ENCODE measurements around the gene GPR158.

GRCh38 chr10:22572617-22573699 is 141.4 kb downstream of the PIP4K2A start:
- RRBS = no CpG with 5 or more reads among the region's 6 CpGs

DNA sequence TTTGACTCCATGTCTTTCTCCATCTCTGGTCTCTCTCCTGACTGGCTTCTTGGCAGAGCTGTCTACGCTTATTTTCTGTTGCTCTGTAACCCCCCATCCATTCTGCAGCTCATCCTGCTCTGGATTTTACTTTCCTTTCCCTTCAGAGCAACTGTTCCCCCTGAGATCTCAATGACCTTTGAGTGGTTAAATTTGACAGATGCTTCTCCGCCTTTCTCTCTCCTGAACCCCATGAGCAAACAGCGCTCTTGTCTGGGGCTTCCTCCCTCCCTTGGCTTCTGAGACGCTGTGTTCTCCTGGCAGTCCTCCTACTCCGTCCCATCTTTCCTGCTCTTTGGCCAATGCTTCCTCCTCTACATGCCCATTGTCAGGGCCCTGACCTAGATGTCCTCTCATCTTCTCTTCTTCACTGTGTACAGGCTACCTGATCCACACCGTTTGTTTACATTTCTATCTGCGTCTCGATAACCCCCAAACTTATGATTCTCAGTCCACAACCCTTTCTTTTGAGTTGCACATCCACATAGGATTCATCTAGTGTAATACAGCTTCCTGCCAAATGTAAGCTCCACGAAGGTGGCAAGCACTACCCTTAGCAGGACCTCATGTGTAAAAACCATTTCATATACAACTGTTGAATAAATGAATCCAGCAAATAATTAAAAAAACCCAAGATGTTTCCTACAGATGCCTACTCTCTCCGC is 136.0 kb downstream of the PIP4K2A start:
- RRBS = no CpG with 5 or more reads among the region's 10 CpGs

DNA sequence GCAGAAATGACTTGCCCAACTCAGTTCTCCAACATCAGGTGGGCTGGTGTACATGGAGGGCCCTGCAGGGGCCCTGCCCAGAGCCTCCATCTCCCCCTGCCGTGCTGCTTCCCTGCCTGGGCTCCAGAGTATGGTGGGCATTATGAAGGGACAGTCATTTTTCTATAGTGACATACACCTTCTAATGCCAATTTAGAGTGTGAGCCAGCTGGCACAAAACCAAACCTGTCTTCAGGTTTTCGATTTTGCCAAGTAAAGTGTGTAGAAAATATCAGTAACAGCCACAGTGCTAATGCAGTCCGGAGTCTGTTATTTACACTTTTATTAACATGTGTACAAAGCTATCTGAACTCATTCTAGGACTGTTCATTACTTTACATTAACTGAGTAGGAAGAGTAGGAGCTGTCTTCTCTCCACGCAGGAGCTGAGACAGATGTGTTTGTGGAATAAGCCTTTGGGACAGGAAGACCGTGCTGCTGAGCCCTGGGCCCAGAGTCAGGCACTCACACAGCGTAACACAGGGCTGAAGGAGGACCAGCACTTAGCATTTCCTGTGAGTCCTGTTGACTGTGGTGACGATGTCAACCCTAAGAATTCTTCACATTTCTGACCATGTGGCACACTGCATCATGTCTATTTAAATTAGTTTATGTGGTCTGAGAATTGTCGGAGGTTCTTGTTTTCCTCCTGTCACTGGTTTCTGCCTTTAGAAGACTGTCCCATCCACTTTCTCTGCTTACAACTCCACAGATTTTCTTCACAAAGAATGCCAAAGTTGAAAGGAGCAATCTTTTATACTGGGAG is 117.4 kb downstream of the PIP4K2A start:
- RRBS = no CpG with 5 or more reads among the region's 8 CpGs

- RRBS = no CpG with 5 or more reads among the region's 8 CpGs
These were observed 5.7 kb downstream of the PIP4K2A start for GRCh38 chr10:22708196-22709468.

GRCh38 chr10:22715274-22715620 is 869 bp upstream of the PIP4K2A start:
- RRBS = no CpG with 5 or more reads among the region's 6 CpGs

DNA sequence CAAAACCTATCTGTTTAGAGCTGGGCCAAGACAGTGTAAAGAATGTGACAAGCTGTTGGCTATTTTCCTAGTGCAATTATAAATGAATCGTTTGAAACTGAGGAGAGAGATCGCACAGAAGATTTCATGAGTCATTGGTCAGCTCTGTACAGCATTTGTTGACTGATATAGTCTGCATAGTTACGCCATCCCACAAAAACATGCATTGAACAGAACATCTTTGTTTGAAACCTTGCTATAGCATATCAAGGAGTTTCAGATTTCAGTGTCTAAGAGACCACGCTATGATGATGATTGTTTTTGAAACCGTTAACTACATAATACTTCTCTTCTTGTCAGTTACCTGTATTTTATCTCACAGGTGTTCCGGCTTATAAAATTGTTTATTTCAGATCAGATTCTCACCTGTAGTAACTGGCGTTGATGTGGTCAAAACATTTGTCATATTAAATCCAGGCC is 1.3 kb upstream of the C10orf67 start:
- RRBS = no CpG with 5 or more reads among the region's 7 CpGs

GRCh38 chr10:23432118-23433154 is 6.4 kb upstream of the OTUD1 start:
- RRBS = no CpG with 5 or more reads among the region's 8 CpGs

DNA sequence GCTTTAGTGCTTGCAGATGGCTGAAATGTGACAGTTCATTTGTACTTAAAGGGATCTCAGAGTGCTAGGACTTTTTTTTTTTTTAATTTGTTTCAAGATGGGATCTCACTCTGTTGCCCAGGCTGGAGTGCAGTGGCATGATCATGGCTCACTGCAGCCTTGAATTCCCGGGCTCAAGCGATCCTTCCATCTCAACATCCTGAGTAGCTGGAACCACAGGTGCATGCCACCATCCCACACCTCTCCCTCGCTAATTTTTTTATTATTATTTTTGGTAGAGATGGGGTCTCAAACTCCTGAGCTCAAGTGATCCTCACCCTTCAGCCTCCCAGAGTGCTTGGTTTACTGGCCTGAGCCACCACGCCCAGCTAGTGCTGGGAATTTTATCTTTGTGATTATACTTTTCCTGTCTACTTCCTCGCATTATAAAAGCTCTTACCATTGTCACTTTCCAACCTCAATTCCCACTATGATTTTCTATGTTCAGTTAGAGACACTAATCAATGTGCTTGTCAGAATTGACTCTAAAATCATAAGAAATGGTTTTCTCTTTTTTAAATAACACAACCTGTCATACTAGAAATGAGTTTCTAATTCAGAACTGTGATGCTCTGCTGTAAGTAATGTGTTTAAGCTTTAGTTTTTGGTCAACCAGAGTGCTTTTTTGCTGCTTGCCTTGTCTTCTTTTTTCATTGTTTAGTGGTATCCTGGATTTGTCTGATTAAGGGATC is 7.9 kb downstream of the OTUD1 start:
- RRBS = no CpG with 5 or more reads among the region's 5 CpGs

- RRBS = no CpG with 5 or more reads among the region's 2 CpGs
These were observed 11.0 kb downstream of the OTUD1 start for GRCh38 chr10:23449863-23450257.

DNA sequence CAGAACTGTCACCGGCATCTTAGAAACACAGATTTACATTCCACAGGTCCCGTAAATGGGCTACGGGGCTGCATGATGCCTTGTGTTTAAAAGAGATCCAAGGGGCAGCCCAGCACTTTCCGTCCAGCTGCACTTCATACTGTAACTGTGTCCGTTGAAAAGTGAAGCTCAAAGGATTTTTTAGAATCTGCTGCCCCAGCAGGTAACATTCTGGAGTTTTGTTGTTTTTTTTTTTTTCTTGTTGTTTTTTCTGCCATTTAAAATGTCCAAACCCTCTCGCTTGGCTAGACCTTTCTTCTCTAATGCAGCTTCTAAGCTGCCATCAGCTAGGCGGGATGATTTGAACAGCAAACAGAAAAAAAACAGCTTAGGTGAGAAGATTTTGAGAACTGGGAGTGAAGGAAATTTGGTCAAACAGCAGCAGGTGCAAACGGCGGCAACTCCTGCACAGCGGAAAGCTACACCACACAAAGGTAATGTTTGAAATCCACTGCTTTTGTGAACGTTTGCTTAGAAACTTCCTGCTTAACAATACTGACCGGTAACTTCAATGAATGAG is 166.8 kb upstream of the KIAA1217 start:
- RRBS = no CpG with 5 or more reads among the region's 12 CpGs

DNA sequence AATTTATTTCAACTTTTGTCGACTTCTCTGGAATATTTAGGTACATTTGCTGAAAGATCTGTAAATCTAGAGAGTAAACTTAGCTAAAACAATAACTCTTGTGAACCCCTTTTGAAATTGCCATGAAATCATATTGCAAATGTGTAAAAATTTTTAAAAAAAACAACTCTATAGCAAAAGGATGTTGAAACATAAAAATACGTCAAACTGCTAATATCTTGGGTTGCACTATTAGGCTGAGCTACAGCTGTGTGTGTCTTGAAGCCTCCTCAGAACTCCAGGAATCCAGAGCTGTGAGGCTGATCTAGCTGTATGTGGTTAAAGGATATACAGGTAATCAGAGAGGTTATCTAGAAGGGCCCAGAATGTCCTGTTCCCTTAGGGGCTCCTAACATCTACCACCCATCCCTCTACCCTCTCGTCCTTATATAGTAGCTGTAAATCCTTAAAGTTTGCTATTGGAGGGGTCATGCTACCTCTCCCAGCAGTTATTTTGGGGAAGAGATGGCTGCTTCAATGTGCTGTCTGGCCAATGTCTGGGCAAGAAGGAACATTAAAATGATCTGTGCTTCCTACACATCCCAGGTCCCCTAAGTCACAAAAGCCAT is 89.5 kb upstream of the KIAA1217 start:
- RRBS = no CpG with 5 or more reads among the region's 3 CpGs

- RRBS = no CpG with 5 or more reads among the region's 5 CpGs
These were observed 50.5 kb downstream of the KIAA1217 start for GRCh38 chr10:24259401-24259924.

DNA sequence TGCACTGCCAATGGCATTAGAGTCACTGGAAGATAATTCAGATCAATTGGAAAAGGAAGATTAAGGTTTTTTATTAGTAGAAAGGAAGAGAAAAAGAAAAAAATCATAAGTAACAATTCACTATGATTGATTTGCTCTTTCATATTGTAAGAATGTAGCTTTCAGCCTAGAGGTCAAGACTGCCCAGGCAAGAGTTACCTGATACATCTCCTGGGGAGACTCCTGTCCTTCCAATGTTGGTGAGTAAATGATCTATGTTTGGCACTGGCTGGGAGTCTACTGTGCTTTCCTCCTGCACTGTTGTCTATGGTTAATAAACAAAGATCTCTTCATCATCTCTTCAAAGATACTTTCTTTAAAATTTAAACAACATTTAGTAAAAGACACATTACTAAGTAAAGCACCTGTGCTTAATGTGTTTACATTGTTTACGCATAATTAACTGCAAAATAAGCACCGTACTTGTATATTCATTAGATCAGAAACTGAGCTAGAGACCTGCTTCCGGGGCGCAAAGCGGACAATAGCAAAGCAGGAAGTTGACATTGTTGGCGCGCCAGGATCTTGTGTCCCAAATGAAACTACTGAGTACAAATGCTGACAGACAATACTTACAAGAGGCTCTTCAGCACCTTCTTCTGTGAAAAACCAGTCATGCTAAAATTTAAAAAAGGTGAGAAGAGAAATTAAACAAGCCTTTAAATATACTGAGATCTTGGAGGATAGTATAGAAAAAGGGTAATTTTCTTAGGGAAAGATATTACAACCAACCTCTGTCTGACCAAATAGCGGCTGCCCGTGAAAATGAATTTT is 132.5 kb downstream of the ARHGAP21 start:
- RRBS = no CpG with 5 or more reads among the region's 9 CpGs

GRCh38 chr10:24621743-24622422 is 101.8 kb downstream of the ARHGAP21 start:
- RRBS = no CpG with 5 or more reads among the region's 3 CpGs

DNA sequence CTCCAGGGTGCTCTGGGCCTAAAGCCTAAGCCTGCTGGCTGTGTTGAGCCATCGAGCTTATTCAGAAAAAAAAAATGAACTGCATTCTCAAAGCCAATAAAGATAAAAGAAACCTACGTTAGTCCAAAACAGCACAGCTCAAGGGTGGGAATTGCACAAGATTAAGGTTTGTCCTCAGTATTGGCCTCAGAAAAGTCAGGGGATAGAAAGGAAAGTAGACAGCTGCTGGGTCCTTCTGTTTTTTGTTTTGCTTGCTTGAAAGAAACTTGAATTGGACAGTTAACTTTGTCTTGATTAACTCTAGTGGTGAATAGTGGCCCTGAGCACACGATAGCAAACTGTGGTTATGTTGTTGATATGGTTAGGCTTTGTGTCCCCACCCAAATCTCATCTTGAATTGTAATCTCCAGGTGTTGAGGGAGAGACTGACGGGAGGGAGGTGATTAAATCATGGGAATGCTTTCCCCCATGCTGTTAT is 22.7 kb upstream of the PRTFDC1 start:
- RRBS = no CpG with 5 or more reads among the region's 4 CpGs

DNA sequence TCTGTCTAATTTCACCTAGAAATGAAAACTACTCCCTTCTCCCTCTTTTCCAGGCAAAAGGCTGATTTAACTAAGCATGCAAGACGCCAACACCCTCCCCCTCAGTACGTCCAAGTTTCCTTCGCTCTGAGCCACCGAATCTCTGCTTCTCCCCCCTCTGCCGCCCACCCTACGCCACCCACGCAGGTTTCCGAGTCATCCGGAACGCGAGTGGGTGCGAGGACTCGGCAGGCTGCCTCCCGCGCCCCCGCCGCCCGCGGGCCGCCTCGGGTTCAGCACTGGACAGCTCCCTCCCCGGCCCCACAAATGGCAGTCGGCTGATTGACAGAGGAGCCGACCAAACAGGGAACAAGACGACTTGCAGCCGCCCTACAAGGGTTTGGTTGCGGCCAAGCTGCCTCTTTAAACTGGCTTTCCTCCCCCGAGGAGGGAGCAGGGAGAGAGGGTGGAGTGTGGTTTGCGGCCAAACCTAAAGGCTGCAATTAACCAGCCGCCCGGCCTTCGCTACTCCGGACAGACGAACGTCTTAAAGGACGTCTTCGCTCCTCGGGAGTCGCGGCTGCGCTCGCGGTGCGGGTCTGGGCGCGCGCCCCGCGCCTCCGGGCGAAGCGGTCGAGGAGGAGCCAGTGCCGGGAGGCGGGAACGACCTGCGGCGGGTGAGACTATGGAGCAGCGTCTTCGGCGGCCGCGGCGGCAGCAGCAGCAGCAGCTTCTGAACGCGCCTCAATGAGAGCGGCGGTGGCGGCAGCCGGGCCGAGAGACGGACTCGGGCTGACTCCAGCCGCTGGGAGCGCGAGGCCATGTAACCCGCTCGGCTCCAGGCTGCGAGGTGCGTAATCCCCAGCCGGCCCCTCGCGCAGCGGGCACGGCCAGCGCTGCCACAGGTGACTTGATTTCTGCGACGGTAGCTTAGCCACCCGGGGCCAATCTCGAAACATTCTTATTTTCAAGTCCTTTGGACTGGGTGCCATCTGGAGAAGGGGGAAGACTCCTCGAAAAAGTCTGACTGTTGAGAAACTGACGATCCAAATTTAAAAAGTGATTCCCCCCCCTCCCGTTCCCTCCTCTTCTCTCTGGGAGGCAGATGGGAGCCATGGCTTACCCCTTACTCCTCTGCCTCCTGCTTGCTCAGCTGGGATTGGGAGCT is at the start of gene GPR158:
GPR158 (plus strand) TSS at position 665 of the 1,147 bp plus-strand sequence.
- RRBS = 2% methylated on average over 39 of the region's 93 CpGs

- RRBS = 6% methylated on average over 24 of the region's 60 CpGs
These were observed 638 bp downstream of the APBB1IP start for GRCh38 chr10:26438502-26439456.

DNA sequence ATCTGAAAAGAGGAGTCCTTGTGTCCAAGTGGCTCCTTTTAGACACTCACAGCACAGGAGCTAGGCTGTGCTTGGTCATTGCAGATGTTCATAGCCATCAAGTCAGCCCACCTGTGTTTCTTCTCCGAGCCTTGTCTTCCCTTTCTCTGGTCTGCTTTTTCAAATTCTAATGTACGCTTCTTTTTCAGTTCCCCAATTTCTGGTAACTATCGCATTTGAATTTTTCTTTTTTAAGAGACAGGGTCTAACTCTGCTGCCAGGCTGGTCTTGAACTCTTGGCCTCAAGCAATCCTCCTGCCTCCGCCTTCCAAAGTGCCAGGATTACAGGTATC is 18.9 kb downstream of the APBB1IP start:
- RRBS = no CpG with 5 or more reads among the region's 4 CpGs

GRCh38 chr10:26468720-26469089 is 30.6 kb downstream of the APBB1IP start:
- RRBS = no CpG with 5 or more reads among the region's 6 CpGs

GRCh38 chr10:26486922-26487459 is 48.9 kb downstream of the APBB1IP start:
- RRBS = no CpG with 5 or more reads among the region's 3 CpGs